LHCN-M2 (cell line): ENCODE measurements around a stretch of chr7.

GRCh38 chr7:70006008-70006790, 407.9 kb downstream of the AUTS2 start:
- RAMPAGE, long total RNA, result no peak

GRCh38 chr7:70369224-70369554, 762.8 kb upstream of the GALNT17 start:
- RAMPAGE, long total RNA, result no peak

DNA sequence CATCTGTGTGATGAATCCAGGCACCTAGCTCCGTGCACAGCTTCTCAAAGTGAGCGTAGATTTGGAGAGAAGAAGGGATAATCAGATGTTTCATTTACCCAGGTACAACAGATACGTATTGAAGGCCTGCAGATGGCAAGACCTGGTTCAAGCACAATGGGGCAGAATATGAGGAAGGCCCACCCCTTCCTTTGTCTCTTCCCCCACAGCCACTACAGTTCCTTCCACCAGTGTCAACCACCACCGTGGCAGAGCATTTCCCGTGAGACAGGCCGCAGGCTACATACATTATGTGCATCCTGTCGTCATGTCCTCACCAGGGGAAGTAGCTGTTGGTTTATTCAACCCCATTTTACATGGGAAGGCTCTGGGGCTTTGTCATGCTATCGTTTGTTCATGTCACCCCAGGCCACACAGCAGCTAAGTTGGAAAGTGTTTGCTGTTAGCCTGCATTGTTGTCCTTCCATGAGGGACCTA, 471.5 kb upstream of the GALNT17 start:
- RAMPAGE, long total RNA, result no peak

DNA sequence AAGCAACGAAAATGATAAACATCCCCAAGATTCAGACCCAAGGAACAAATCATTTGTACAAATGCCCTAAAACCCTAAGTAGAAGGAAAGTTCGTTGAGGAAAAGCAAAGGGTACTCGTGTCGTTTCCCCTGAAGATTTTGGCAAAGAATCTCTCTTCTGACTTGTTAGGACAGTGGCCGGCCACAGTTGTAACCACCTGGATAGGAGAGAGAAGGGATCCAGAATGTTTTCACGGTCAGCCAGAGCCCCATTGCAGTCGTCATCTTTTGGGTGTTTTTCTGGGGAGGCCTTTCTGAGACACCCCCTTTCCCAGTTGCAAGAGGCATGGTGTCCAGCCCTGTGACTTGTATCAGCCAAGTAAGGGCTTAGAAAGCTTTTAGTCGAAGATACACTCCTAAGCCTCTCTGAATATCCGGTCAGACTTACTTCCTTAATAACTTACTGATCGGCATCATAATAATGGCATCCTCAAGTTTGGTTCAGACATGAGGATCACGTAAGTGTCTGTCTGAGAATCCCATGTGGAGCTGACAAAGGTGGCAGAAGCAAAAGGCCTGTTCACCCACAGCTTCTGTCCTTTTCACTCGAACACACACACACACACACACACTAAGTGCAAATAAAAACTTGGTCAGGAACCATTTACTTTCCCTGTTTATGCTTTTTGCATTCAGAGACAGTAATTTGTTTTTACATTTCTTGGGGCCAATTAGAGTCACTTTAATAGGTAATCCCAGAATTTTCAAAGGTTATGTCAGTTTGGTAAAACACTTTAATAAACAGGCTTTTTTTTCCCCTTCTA, 435.7 kb upstream of the GALNT17 start:
- RAMPAGE, long total RNA, result no peak

- RAMPAGE, long total RNA, result no peak
These were observed 365.8 kb upstream of the GALNT17 start for GRCh38 chr7:70765964-70766773.

- RAMPAGE, long total RNA, result no peak
These were observed 341.2 kb upstream of the GALNT17 start for GRCh38 chr7:70790515-70791413.

- RAMPAGE, long total RNA, result no peak
These were observed 259.4 kb downstream of the CALN1 start for GRCh38 chr7:72152477-72153302.

- RAMPAGE, long total RNA, result no peak
These were observed 76.4 kb downstream of the CALN1 start for GRCh38 chr7:72335382-72336503.

GRCh38 chr7:72942870-72943650, 18.2 kb downstream of the POM121 start:
- RAMPAGE, long total RNA, result no peak

DNA sequence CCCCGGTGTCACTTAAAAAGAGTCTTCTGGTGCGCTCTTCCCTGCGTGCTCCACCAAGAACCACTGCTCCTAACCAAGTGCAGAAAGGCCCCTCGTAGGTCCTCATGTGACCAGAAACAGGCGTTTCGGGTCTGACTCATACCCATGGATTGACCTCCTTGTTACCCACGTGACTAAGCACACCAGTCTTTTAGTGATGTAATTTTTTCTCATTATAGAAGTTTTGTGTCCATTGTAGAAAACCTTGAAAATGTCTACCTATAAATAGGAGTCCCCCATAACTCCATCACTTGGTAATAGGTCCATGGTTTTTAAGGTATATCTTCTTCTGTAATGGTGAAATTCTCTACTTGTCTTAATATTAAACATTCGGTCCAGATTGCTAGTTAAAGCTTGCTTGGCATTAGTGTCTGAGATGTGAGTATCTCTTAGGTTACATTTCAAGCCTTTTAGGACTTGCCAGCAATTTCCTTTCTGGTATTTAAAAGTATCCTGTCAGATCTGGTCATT, 14.1 kb downstream of the FKBP6 start:
- RAMPAGE, long total RNA, result no peak

GRCh38 chr7:73363044-73363303, 35.0 kb downstream of the FKBP6 start:
- RAMPAGE, long total RNA, result no peak

GRCh38 chr7:73410238-73410770, 23.3 kb upstream of the FZD9 start:
- RAMPAGE, long total RNA, result no peak

DNA sequence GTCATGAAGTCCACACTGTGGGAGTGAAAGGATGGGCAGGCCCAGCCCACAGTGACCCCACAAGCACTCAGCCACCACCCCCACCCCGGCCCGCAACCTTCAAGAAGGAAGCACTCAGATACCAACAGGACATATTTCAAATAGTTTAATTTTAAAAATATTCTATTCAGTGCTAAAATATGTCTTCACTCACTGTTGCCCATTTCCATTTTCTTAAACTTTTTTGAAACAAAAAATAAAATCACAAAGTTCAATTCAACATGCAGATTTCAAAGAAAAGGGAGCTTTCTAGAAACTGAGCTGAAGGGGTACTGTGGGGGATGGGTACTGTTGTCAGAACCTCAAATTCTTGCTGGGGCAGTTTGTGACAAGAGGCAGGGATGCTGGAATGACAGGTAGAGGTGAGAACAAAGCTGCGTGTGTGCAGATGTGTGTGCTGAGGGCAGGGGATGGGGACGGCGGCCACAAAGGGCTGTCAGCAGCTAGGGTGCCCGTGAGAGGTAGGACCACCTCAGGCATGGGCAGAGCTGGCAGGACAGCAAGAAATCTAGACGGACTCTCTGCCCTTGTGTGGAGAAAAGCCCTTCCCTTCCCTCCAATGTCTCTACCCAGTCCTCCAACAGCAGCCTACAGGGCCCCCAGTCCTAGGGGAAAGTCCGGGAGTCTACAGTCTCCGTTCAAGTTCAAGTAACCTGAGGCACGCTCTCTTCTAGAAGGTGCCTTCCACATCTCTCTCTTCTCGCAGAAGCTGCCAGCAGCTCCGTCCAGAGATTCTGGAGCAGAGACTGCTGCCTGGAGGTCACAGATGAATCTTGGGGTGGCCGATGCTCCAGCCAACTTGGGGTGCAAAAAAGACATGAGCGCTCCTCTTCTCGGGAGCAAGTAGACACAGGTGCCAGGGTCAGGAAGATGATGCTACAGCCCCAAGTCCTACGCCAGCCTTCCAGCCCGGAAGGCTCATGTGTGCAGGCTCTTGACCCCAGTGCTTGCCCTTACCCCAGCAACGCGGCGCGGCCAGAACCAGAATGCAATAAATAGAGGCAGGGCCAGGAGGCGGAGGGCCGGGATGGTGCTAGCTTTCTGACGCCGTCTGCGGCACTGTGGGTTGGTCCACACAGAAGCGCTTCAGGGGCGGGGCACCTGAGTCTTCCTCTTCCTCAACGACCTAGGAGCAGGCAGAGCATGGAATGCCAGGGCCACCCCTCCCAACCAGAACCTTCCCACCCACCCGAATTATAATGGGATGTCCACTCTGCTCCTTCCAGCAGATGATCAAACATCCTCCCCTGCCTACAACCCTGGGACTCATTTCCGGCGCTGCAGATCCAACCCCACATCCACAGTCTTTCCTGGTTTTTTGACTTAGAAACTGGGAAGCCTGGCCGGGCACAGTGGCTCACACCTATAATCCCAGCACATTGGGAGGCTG, 14.6 kb upstream of the BAZ1B start:
- RAMPAGE, long total RNA, result no peak

DNA sequence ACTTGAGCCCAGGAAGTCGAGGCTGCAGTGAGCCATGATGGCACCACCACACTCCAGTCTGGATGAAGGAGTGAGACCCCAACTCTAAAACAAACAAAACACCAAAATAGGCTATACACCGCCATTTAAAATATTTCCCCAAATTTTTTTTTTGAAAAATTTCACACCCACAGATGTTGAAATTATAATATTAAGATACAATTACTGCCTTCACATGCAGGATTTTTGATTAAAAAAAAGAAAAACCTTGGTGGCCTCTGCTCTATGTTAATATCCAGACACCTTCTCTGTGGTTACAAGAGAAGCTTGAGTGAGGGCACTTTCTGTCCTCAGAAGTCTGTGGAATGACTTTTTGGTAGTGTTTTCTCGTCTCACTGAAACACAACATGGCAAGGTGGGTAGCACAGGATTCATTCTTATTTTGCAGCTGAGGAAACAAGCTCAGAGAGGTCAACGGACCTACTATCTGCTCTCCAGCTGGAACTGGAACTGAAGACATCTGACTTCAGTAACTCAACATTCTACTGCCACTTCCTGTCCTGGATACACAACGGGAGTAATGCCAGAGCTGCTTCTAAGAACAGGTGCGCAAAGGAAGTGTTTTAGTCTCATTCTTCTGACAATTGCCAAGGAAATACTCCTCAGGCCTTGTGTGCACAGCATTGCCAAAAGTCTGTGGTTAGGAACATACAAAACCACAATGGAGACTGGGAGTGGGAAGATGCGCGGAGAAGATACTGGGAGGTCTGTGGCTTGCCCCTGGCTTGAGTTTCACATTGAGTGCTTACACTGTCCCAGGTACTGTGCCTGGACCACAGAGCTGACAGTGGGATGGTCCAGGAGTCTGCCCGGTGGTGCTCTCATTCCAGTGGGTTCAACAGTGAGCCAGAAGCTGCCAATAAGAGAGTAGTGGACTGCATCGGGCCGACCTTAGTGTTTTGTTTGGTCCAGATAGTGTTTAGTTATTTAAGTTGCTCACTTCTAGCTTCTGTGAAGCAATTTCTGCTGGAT, 10.2 kb upstream of the BCL7B start:
- RAMPAGE, long total RNA, result no peak

DNA sequence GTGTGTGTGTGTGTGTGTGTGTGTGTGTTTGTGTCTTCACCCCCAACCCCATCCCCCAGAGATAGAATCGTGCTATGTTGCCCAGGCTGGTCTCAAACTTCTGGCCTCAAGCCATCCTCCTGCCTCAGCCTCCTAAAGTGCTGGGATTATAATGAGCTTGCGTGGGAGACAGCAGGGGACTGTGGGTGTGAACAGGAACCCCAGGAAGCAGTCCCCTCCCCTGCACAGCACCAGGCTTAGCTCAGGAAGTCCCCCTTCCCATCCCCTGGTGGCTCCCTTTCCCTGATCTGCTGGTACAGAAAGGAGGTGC, 22.8 kb upstream of the TBL2 start:
- RAMPAGE, long total RNA, result no peak

DNA sequence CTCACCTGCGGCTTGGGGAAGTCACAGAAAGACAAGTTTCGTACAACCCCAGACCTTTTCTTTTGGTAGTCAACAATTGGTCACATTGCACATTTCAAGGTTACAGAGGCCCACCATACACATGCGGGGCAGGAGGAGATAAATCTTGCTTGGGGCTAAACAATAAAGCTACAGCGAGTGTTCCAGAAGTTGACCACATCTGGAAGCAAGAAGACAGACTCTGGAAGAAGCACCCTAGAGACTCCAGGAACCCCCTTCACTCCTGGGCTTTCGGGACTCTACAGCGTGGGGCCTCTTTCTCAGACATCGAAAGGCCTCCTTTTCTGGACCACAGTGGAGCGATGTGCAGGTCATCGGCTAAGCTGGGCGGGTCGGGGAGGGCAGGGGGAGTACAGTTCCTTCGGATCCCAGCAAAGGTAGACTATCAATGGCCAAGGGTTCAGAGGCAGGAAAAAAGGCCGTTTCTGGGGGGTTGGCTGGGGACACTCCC, 973 bp downstream of the DNAJC30 start:
- RAMPAGE, long total RNA, result no peak

GRCh38 chr7:73707106-73707683, 12.3 kb downstream of the STX1A start:
- RAMPAGE, long total RNA, result no peak

DNA sequence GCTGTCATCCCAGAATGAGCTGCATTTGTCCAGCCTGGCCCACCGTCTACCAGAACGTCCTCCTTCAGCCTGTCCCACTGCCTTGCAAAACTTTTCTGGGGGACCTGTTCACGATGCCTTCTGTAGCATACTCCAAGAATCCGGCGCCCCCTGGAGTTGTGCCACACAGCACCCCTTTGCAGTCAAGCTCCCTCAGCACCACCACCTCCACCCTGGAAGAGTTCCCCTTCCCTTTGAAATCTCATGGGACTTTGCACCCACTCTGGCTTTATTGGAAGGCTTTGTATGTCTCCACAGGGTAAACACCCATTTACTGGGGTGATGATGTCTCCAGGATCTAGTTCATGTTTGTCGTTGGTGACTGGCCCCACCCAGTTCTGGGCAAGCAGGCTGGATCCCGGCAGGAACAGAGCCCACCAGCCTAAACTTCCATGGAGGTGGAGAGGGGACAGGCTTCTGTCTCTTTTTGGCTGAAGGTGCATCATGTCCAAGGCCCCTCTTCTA, 904 bp upstream of the CLDN4 start:
- RAMPAGE, long total RNA, result no peak

- RAMPAGE, long total RNA, result no peak
These were observed 2.7 kb downstream of the CLDN4 start for GRCh38 chr7:73833229-73834135.

GRCh38 chr7:73850079-73850561, 7.8 kb upstream of the METTL27 start:
- RAMPAGE, long total RNA, result no peak